Helper T cell (primary cell): ENCODE measurements around a stretch of chr2.

DNA sequence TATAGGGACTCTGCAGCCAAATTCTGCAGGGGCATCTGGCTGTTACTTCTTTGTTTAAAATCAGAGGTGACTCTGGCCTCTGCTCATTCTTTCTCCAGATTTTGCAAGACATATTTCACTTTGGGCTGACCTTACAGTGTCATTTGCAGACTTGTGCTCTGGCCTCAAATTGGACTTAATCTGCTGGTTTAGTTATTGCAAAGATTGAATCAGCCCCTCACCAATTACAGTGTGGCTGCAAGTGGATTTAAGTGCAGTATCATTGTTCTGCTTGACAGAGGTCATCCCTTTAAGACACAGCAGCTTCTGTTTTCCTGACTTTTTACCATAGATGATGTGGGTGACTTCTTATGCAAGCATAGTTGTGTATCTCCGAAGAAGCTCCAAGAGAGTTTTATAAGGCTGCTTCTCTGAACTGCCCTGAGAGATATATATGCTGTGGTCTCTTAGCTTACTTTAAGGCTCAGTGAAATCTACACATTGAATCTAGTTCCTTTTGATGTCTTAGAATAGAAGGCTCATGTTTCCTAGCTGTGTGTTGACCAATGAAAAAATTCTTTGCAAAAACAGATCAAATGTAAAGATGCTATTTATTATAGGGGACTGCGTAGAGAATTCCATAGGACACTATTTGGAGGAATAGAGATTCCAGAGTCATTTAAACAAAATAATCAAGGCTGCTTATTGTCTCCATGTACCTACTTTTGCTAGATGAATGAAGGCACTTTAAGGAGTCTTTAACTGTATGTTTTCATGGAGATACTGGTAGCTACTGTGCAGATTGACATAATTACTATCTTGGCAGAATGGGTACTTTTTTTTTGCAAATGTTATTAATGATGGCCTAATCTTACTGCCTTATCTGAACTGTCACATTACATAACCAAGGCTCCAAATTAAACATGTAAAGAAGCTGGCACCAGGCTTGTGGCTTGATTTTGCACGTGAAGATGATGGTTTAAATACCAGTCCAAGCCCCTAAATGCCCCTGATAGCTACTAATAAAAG lies 3.7 kb downstream of the TRIB2 start:
- PRO-cap, 2 experiments = no peak in any of the 2 experiments

GRCh38 chr2:14364686-14364885 lies 267.9 kb upstream of the LRATD1 start:
- PRO-cap, 2 experiments = no peak in any of the 2 experiments

GRCh38 chr2:14717740-14718045 lies 85.2 kb downstream of the LRATD1 start:
- PRO-cap, 2 experiments = no peak in any of the 2 experiments

GRCh38 chr2:15749803-15750176 lies 158.1 kb downstream of the DDX1 start:
- PRO-cap, 2 experiments = no peak in any of the 2 experiments

GRCh38 chr2:15984220-15984725 lies 43.9 kb downstream of the MYCN start:
- PRO-cap, 2 experiments = no peak in any of the 2 experiments

DNA sequence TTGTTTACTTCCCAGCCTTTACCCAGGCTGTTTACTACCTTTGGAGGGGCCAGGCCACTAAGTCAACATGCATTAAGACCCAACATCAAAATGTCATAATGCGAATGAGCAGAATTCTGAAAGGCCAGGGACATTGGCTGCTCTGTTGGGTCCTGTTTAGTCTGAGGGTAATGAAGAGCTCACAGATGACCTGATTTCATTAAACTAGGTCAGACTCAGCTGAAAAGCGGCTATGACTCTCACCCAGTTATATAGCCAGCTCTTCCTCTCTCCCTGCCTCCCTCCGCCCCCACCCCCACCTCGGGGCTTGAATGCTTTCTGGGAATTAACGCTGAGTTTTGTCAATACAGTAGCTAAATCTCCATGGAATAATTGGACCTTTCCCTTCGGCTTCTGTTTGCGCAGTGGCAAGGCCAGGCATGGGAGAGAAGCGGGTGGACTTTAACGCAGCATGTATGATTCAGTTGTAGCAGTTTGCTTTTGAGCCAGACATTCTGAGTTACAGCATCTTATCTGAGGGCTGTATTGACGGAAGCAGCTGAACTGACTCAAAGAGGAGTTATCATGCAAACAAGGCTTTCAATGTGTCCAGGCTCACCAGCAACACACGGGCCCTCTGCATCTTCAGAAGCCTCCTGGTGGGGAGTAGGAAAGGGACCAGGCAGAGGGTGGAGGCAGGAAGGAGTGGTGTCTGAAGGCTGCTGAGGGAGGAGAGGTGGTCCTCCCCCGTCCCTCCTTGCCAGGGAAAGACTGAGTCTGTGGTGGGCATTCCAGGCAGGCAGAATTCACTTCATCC lies 110.7 kb downstream of the MYCN start:
- PRO-cap, 2 experiments = no peak in any of the 2 experiments

DNA sequence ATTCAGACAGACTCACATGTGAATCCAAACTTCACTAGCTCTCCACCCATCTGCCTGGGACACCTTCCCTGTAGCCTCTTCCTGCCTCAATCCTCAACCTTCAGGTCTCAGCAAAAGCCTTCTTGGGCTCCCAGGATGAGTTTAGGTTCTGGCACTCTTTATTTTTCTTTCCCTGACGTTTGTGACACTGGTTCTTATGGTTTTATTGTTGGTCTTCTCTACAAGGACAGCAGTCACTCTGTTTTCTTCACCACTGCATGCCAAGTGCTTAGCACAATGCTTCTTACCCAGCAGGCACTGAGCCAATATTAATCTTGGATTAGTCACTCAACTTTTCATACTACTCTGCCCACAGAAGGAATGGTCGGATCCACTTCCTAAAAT lies 186.2 kb downstream of the MYCN start:
- PRO-cap, 2 experiments = no peak in any of the 2 experiments

GRCh38 chr2:16143041-16143482 lies 202.7 kb downstream of the MYCN start:
- PRO-cap, 2 experiments = no peak in any of the 2 experiments

- PRO-cap, 2 experiments = no peak in any of the 2 experiments
Measured at GRCh38 chr2:16566212-16566411, 99.5 kb downstream of the CYRIA start.

DNA sequence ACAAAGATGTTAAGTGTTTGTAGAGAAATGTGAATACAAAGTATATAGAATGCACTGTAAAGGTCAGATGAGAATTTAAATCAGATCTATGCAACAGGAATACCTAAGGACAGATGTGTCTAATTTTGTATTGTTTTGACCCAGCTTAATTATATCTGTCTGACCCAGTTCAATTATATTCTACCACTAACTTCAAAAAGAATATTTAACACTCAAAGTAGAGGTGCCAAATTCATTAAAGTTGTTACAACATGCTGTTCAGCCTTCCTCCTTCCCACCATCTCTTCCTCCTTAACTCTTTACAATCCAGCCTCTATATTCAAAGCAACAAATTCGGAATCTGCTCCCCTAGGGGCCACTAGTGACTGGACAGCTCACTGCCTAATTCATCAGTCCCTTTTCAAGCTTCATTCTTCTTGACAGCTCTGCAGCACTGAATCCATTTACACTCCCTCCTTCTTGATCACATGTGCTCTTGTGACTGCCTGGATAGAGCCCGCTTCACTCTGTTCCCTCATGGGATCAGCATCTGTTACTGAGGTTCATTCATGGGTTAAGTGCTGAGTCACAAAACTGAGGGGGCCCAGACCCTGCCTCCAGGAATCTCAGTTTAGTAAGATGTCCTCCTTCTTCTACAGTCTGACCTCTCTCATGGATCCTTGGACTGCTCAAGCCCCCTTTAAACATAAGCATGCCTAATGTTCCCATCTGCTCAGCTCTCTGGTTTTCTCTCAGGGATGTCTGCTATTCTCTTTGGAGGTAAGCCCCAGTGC lies 81.6 kb downstream of the CYRIA start:
- PRO-cap, 2 experiments = no peak in any of the 2 experiments

DNA sequence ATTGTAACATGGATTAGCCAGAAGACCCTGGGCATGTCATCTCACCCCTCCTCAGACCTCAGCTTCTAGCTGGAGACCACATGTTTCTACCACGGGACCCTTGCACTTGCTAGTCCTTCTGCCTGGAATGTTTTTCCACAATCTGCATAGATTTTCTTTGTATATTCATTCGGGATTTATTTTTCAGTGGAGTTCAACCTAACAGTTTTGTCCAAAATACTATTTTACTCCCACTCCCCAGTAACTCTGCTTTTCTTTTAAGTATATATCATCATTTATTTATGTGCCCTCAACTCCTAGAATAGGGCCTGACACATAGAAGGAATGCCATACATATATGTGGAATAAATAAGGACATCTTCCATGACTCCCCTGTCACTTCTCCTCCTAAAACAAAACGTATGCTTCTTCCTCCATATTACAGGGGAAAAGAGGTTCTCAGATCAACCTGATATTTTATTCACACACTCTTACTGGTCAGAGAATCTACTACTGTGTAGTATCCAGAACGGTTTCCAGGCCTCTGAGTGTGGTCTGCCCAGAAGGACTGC lies 56.2 kb downstream of the CYRIA start:
- PRO-cap, 2 experiments = no peak in any of the 2 experiments

- PRO-cap, 2 experiments = no peak in any of the 2 experiments
Measured at GRCh38 chr2:16617089-16617805, 48.4 kb downstream of the CYRIA start.

- PRO-cap, 2 experiments = no peak in any of the 2 experiments
Measured at GRCh38 chr2:16630174-16630945, 35.3 kb downstream of the CYRIA start.

DNA sequence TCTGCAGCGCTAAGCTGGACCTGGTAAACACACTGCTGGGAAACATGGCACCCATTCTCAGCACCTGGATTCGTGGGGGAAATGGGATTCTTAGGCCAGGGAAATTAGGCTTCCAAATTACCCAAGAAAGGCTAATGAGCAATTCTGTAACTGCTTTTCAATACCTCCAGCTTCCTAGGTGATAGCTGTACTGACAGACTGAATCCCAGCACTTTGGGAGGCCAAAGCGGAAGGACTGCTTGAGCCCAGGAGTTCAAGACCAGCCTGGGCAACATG lies 4.9 kb downstream of the CYRIA start:
- PRO-cap, 2 experiments = no peak in any of the 2 experiments

DNA sequence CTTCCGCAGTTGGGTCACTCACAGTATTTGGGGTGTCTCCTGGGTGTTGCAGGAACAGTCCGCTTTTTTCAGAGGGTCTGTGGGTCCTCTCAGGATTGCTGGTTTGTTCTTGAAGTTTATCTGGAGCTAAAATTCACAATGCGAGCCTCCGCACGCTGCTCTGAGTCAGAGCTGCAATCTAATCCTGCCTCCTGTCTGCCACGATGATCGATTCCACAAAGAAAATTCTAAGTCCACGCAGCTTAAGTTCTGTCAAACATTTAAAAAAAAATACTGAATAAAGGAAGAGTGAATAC lies 76.5 kb downstream of the RAD51AP2 start:
- PRO-cap, 2 experiments = no peak in any of the 2 experiments

DNA sequence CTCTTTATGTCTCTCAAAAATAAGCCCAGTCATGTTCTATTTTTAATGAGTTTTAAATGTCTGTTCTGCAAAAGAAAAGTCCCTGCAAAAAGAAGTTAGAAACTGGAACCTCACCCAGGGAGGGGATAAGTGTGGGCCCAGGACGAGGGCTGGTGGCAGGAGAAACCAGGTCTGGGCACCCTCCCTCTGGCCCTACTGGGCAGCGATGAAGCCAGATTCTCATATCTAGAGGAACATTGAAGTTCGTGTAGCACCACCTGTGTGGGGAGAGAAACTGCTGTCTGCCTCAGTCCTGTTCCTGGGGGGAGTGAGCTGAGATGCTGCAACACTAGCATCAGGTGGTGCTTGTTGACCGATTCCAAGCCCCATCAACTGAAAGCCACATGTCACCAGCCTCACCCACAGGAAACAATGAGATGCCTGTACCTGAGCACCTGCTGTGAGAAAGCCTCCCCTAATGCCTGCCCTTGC lies 104.8 kb downstream of the SMC6 start:
- PRO-cap, 2 experiments = no peak in any of the 2 experiments

- PRO-cap, 2 experiments = no peak in any of the 2 experiments
Measured at GRCh38 chr2:17830515-17830967, 14.3 kb downstream of the MSGN1 start.

- PRO-cap, 2 experiments = no peak in any of the 2 experiments
Measured at GRCh38 chr2:17878738-17879162, 283 bp downstream of the KCNS3 start.

GRCh38 chr2:18454678-18455061 lies 105.8 kb downstream of the RDH14 start:
- PRO-cap, 2 experiments = no peak in any of the 2 experiments

GRCh38 chr2:18932850-18933242 lies 343.5 kb upstream of the NT5C1B start:
- PRO-cap, 2 experiments = no peak in any of the 2 experiments